Monocyte (primary cell): ENCODE measurements around a stretch of chr3.

DNA sequence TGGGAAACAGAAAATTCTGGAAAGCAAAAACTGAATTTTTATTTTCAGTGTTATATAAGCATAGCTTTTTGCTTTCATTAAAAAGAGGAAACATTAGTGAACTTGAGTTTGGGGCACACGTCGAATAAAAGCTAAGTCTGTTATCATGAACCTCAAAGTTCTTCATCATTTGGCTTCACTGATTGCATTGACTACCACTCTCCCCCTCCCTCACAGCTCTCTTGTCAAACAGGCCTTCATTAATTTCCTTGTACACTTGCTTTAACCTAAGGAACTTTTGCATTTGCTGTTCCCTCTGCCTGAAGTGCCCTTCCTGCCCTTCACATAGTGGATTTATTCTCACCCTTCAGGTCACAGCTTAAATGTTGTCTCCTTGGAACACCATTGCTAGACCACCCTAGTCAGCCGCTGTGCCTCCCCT lies 265.3 kb downstream of the NFKBIZ start:
- PRO-cap, 2 experiments: no peak in any of the 2 experiments

DNA sequence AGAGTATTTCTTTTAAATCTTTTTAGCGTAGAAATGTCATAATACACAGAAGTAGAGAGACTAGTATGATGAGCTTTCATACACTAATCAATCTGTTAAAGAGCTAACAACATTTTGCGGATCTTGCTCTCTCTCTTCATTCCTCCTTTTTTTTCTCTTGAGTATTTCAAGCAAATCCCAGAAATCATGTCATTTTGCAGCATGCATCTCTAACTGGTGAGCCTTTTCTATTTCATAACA lies 253.7 kb upstream of the ZPLD1 start:
- PRO-cap, 2 experiments: no peak in any of the 2 experiments

- PRO-cap, 2 experiments: no peak in any of the 2 experiments
Measured at GRCh38 chr3:105365624-105365968, 1.1 kb upstream of the ALCAM start.

GRCh38 chr3:105386966-105387380 lies 20.3 kb downstream of the ALCAM start:
- PRO-cap, 2 experiments: no peak in any of the 2 experiments

DNA sequence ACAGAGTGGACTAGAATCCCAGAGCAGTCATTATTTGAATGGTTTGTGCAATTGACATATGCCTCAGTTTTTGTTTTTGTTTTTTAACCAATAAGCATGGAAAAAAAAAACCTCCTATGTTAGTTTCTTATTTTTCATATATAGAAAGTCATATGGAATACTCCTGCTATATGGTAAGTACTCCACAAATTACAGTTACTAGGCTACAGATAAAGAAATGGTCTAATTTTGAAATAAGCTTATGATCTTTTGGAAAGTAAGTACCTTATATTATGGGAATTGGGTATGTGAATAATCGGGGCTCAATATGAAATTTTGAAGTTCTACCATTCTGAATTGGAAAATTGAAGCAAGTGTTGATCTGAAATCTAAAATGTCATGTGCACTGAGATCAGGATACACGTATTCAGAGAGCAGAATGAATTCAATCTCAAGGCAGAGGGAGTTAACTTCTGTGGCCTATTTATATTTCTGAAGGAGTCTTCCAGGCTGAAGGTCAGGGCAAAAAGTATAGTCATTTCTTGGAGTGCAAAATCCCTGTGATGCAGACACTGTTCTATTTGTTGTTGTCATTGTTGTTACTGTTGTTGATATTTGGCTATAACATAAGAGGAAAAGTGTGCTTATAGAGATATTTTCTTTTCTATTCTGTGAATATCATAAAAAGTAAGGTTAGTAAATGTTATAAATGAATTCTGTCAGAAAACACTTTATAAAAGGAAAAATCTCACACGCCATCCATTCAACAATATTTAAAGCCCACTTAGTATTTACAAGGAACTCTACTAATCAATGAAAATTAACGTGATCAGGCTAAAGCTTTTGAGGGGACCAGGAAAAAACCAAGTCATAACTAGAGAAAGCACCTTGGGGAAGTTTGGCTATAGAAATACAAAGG lies 72.9 kb downstream of the ALCAM start:
- PRO-cap, 2 experiments: no peak in any of the 2 experiments

GRCh38 chr3:105569992-105570660 lies 203.4 kb downstream of the ALCAM start:
- PRO-cap, 2 experiments: no peak in any of the 2 experiments

GRCh38 chr3:105784652-105785294 lies 84.0 kb downstream of the CBLB start:
- PRO-cap, 2 experiments: no peak in any of the 2 experiments

- PRO-cap, 2 experiments: no peak in any of the 2 experiments
Measured at GRCh38 chr3:105798736-105799061, 70.1 kb downstream of the CBLB start.

DNA sequence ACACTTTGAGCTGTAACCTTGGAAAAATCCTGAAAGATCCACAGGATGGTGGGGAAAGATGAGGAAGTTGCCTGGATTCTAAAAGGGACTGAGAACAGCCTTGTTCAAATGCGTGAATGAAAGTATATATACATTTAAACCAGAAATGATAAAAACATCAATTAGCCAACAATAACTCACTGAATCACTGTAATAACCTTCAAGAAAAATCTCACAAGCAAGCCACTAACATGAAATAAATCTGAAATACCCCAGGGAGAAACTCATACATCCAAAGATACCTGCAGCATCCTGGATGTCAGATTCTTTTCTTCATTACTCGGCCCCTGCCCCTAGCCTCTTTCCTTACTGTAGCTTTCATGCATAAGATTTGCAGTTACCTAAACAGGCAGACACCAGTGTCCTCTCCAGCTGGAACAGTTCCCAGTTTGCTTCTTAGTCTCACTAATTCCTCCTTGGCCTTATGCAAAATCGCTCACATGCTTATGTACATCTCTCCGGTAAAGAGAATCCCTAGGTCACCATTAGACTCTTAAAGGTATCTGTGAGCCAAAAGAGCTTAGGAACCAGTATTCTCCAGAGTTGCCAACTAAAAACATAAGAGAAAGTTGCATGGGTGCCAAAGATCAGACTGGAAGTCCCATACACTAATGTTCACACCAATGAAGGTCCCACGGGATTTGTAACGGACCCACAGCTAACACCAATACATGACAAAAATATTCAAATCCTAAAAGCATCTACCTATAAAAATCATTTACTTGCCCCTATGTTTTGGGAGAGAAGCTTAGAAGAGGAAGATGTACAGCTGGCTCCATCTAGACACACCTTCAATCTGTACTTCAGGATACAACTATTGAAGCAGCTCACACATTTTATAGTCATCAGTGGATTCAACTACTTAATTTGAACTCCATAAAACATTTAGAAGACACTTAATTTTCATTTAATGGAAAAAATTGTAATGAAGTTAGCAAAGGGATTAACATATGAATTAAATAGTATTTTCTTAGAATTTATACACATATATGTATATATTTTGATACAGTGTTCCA lies 66.6 kb downstream of the CBLB start:
- PRO-cap, 2 experiments: no peak in any of the 2 experiments

- PRO-cap, 2 experiments: no peak in any of the 2 experiments
Measured at GRCh38 chr3:105838077-105838558, 30.7 kb downstream of the CBLB start.

DNA sequence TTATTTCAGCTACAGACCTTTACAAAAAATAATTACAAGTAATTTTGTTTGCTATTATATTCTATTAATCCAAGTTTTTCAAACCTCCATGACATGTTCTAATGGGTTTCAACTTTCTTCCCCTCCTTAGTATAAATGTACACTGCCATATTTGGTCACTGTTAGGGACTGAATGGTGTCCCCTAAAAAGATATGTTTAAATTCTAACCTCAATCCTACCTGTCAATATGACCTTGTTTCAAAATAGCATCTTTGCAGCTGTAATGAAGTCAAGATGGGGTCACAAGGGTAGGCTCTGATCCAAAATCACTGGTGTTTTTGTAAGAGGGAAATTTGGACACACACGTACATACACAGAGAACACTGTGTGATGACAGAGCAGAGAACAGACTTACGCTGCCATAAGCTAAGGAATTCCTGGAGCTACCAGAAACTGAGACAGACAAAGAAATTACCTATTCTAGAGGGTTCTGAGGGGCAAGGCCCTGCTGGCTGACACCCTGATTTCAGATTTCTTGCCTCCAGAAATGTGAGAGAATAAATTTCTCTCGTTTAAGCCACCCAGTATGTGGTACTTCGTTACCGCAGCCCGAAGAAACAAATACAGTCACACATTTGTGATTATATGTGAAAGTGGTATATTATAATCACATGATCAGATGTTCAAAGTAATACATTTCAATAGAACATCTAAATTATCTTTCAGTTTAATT lies 24.9 kb downstream of the CBLB start:
- PRO-cap, 2 experiments: no peak in any of the 2 experiments

DNA sequence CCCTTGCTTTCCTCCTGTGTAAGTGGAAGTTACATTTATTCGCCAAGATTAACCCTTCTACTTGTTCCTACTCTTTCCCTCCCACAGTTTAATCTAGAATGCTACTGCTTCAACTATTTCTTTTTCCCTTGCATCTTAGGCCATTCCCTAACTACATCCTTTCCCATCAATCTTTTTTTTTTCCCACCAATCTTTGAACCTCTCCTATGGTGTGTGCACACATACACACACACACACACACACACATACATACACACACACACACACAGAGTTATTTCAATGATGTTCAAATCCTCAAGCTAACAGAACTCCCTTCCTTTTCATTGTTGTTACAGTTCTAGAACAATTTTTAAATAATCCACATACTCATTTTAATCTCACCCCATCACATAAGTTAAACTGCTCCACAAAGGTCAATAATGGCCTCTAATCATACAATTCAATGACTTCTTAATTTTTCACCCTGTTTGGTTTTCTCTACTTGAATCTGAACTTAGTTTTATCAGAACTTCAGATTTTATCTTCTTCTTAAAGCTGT lies 7.3 kb downstream of the CBLB start:
- PRO-cap, 2 experiments: no peak in any of the 2 experiments

- PRO-cap, 2 experiments: no peak in any of the 2 experiments
Measured at GRCh38 chr3:105862394-105862818, 6.4 kb downstream of the CBLB start.

DNA sequence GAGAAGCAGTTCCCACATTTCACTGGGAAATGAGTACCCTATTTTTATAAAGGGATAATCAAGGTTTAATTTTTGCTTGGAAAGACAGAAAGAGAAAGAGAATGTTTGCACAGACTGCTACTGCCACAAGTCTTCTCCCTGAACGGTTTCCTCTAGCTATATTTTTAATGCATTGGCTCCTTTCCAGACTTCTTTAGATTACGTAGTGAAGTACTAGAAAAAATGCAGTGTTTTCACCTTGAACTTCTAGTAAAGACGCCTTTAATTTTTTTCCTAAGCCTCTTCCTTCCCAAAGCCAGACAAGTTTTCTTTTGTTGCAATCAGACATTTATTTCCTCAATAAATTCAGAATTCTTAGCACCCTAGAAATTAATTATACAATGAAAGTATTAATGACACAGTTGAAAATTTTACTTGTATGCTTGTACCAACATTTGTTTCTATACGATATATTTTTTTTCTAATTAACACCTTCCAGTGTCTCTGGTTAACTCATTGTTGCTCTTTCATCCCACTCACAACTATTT lies 248.2 kb upstream of the CCDC54 start:
- PRO-cap, 2 experiments: no peak in any of the 2 experiments

DNA sequence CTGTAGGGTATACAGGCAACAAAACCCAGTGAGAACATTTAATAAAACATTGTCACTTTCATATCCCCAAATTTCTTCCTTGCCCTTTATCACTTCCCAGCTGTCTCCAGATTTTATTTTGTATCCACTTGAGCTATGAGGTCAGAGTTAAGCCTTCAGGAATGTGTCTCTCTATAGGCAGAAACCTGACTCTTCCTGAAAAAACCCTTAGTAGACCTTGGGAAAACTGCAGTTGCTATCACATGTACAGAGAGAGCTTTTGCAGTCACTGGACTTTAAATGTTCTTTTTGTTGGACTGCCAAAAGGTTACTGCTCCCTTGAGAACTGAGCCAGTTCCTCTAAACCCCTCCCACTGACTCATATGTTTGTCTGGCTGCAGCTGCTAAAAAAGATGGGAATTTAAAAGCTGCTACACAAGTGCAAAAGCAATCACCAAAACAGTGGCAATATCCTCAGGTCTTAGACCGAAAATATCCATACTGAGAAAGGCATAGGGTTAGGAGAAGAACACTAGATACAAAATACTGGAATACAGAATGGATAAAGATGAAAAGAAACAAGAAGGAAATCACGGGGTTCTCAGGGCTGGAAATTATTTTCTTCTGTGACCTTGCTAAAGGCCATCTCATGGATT lies 169.1 kb upstream of the CCDC54 start:
- PRO-cap, 2 experiments: no peak in any of the 2 experiments

GRCh38 chr3:107263196-107263969 lies 113.9 kb upstream of the CCDC54 start:
- PRO-cap, 2 experiments: no peak in any of the 2 experiments

- PRO-cap, 2 experiments: no peak in any of the 2 experiments
Measured at GRCh38 chr3:107374691-107374972, 2.6 kb upstream of the CCDC54 start.

DNA sequence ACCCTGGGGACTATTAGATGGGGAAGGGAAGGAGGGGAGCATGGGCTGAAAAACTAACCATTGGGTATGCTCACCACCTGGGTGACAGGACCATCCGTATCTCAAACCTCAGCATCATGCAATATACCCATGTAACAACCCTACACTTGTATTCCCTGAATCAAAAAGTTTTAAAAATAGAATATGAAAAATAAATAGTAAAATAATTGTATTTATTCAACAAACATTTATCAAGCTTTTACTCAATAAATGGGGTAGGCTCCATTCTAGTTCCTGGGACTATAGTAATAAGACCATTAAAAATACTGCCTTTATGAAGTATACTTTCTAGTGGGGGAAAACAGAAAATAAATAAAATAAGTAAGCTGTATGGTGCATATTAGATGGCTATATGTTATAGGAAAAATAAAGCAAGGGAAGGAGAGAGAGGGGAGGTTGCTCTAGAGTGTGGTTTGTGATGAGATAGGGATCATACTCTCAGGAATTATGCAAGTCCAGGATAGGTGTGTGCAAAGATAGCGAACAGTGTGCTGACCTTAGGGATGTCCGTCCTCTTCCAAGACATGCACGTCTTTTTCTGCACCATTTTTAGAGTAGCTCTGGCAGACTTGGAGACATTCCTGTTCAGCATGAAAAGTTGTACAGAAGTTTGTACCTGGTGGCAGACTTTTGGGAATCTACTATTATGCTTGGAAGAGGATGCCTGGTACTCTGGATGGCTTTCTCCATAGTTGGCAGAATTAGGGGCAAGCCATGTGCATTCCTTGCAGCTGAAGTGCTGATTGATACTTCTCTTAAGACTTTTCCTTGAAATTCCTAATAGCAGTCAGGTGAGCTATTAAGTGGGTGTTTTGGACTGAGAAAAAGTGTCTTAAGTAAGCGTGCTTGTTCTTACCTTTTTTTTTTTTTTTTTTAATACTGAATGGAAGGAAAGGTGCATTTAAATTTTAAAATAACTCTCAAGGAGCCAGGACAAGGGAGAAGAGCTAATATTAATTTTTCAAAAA lies 26.5 kb downstream of the BBX start:
- PRO-cap, 2 experiments: no peak in any of the 2 experiments

- PRO-cap, 2 experiments: peak in 2 of 2 experiments; most common plus-strand start chr3:107927971 (in 2)
Measured at GRCh38 chr3:107927308-107928184, 163.3 kb downstream of the CD47 start.

DNA sequence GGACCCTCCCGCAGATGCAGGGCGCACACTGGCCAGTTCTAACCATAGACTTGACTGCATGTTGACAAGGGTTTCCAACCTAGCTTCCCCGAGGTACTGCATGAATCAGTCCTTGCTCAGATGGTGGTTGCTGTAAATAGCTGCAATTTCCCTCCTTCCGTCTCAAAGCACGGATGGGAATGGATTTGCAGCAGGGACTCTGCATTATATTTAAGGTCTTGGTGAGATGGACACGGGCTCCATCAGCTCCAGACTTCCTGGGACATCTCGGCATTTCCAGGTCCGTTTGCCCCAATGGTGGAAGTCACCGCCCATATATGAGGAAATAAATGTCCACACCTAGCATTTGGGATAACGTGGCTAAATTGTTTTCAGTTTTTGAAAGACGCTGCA lies 162.7 kb downstream of the CD47 start:
- PRO-cap, 2 experiments: no peak in any of the 2 experiments